ENCODE measurements around a stretch of chr4.

GRCh38 chr4:187814484-187815437, 180.8 kb upstream of the ZFP42 start:
- RRBS, result 2% methylated on average over 2 of the region's 30 CpGs

GRCh38 chr4:188555270-188555920, 416.2 kb downstream of the TRIML1 start:
- RRBS, result no CpG with 5 or more reads among the region's 26 CpGs

DNA sequence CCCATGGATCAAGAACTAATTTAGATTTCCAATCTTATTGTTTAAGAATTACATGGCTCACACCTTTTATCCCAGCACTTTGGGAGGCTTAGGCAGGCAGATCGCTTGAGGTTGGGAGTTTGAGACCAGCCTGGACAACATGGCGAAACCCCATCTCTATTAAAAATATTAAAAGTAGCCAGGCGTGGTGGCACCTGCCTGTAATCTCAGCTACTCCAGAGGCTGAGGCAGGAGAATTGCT, 865.2 kb downstream of the TRIML1 start:
- RRBS, result no CpG with 5 or more reads among the region's 3 CpGs

GRCh38 chr4:190014727-190015287, 12.2 kb downstream of the FRG2 start:
- RRBS, result 70% methylated on average over 8 of the region's 56 CpGs

- RRBS, result 42% methylated on average over 13 of the region's 72 CpGs
Measured at GRCh38 chr4:190017291-190018423, 9.4 kb downstream of the FRG2 start.